Skeletal muscle satellite cell (primary cell): ENCODE data around the genes PIK3C2A and MYOD1.

DNA sequence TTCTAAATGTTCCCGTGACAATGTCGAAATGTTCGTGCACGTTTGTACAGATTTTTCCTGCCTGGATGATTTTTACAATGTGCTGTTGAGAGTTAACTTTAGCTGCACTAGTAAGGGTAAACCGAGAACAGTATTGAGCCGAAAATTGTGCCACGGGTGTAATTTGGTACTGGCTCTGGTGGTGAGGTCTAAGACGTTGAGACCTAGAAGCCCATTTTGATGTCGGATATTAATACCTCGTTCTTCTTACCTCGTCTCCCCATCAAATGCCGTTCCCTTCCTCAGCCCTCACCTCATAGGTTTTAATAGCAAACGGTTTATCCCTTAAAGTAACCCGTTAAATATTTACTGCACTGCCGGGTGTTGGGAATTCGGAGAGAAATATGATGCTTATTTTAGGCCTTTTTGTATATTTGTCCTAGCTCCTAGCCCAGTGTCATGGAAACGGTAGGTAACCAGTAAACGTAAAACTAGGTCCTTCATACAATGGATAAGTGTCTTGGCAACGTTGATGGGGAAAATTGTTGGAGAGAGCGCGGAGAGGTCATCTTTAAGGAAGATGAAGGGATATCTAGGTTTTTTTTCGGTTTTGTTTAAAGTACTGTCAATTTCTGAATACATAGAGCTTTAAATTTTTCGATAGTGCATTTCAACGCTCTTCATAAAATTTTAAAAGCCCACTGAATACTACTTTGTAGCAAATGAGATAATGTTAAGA, 921 bp downstream of the C11orf58 start:
- CAGE, long polyA plus RNA: no peak

GRCh38 chr11:16791311-16792395, 53.2 kb downstream of the C11orf58 start:
- CAGE, long polyA plus RNA: no peak

GRCh38 chr11:16825718-16826133, 87.3 kb downstream of the C11orf58 start:
- CAGE, long polyA plus RNA: no peak

- CAGE, long polyA plus RNA: no peak
These were observed 118.8 kb downstream of the C11orf58 start for GRCh38 chr11:16857063-16857781.

DNA sequence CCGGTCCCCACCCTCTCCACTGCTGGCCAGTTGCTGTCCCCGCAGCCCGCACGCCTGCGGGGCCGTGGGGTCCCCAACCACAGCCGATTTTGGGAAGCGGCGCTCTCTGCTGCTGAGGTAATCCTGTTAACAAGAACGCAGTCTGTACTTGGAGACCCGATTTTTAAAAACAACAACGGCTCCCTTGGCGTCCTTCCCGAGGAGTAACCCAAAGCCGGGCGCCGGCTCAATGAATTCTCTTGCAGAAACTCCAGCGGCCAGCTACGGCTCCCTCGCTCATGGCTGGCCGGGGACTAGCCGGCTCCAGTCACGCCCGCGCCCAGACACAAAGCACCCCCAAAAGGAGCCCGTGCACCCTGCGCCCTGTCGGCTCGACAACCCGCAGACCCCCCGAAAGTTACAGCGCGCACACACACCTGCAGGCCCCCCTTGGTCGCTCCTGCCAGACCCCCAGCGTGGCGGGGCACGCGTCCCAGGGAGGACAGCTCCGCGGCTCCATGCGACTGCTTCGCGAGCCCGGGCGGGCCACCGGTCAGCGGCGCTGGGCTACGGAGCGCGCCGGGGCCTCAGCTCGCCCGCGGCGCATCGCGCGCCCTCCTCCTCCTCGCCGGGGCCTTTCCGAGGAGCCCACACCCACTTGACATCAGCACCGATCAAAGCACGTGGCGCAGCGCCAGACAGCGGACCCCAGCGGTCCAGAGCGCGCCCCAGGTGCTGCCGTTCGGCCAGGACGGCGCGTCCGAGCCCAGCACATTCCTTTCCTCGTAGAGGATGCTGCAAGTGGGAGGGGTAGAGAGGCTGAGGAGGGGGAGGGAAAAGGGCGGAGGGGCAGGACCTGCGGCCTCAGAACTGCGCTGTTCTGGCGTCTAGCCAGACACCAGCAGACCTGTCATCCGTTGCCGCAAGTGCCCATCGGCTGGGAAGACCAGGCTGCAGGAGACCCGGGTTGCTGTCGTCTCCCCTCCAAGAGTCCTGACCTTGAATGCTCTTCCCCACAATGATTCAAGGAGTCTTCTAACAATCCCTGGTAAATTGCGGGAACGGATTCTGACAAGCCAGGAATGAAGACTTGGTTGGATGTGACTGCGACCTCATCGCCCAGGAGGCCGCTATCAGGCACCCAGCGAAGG, 88.7 kb downstream of the PLEKHA7 start:
- CAGE, long polyA plus RNA: no peak

DNA sequence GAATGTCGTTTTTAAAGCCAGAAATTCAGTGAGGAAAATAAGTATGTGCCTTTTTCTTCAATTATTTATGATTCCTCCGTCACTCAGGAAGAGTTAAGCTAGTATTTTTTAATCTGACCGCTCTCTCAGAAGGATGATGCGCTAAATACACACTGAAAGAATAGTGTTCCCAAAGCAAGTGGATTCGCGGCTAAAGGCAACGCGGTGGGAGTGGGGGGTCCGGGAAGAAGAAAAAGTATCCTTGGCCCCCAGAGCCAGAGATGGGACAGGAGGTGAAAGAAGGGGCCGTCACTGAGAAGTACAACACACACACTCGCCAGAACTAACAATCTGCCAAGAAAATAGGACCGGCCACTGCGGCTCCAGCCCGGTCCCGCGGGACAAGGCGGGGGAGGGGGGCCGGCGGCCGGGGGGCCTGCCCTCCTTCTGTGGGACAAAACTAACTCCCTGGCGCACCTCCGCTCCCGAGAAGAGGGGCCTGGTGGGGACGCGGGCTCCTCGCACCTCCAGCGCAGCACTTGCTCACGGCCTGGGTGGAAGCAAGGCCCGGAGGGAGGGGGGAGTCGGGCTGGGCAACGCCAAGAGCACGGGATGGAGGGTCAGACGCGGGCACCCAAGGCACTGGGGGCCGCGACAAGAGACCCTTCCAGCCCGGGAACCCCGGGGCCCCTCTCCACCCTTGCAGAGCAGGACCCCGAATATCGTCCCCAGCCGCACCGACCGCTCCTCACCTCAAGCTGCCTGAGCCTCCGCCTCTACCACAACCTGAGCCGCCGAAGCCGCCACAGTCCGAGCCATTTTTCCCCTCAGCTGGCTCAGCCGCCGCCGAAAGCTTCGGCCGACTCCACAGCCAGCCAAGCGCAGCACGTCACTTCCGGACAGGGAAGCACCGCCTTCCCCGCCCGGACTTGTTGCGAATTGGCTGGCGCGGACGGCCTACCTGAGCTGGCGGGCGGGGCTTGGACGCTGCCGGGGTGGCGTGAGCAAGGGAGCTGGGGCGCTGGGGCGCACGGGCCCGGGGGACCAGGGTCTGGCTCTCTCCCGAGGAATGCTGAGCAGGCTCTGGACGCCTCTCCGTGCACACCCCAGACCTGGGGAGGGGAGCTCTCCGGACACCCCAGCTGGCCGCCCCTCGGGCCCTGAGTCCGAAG, at the start of gene PIK3C2A:
Gene PIK3C2A (minus strand): TSS at position 870 of the 1,151 bp plus-strand sequence.
- CAGE, long polyA plus RNA: no peak

GRCh38 chr11:17356420-17357113, 5.0 kb downstream of the NCR3LG1 start:
- CAGE, long polyA plus RNA: no peak

GRCh38 chr11:17405085-17406259, 17.0 kb upstream of the KCNJ11 start:
- CAGE, long polyA plus RNA: no peak

DNA sequence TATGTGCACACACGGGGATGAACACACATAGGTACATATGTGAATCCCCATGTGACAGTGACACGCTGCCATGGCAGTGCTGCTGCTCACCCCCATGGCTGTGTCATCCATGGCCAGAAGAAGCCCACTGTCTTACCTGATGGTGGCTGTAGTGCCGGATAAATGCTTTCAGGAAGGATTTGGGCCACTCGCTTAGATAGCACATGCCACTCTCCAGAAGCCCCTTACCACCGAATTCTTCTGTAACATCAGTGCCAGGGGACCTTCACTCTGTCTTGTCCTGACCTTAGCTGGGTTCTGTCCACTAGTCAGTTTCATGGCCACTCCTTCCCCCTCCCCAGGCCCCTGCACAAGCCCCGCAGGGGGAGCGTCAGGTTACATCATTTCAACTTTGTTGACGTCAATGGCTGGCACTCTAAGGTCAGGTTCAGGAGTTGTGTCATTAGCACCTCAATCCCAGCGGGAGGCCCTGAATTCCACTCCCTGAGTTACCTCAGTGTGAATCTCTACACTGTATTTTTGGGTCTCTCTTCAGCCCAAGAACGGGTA, 10.6 kb downstream of the USH1C start:
- CAGE, long polyA plus RNA: no peak

DNA sequence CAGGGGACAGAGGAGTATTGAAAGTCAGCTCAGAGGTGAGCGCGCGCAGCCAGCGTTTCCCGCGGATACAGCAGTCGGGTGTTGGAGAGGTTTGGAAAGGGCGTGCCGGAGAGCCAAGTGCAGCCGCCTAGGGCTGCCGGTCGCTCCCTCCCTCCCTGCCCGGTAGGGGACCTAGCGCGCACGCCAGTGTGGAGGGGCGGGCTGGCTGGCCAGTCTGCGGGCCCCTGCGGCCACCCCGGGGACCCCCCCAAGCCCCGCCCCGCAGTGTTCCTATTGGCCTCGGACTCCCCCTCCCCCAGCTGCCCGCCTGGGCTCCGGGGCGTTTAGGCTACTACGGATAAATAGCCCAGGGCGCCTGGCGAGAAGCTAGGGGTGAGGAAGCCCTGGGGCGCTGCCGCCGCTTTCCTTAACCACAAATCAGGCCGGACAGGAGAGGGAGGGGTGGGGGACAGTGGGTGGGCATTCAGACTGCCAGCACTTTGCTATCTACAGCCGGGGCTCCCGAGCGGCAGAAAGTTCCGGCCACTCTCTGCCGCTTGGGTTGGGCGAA, at the start of gene MYOD1:
Gene MYOD1 (plus strand): TSS at position 369 of the 550 bp plus-strand sequence.
- CAGE, long polyA plus RNA: no peak

DNA sequence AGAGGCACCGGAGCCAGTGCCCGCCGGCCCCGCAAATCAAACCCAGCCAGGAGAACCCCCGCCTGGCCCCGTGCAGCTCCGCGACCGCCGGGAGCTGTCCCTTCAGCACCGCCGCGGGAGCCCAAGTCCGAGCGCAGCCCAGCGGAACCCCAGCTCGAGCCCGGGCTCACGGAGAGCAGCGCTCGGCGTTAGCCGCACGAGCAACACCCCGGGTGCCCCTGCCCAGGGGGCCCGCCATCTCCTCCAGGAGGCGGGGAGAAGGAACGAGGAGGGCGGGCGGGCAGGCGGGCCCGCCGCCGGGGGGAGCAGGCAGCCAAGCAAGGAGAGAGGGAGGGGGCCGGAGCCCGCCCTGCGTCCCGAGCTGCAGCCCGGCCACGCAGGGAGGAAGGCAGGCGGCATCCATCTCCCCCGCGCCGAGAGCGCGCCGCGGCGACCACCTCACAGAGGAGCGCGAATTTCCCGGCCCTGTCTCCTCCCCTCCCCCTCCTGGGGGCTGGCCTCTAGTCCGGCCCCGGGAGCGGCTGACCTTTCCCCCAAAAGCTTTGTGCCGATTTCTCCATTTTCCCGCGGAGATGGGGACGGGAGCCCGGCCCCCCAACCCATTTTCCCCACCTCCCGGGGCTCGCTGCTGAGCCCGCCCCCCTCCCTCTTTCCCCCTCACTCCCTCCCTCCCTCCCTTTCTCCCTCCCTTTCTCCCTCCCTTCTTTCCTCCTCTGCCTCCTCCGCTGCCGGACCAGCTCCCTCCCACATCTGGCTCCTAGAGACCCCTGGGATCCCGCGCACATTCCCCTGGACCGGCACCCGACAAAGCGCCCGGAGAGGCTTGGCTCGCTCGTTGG, 655 bp downstream of the KCNC1 start:
- CAGE, long polyA plus RNA: no peak

- CAGE, long polyA plus RNA: no peak
These were observed 73.3 kb downstream of the SERGEF start for GRCh38 chr11:17939356-17940208.

GRCh38 chr11:17954273-17954972, 58.4 kb downstream of the SERGEF start:
- CAGE, long polyA plus RNA: no peak

- CAGE, long polyA plus RNA: no peak
These were observed 9.6 kb upstream of the SAAL1 start for GRCh38 chr11:18115484-18115824.

DNA sequence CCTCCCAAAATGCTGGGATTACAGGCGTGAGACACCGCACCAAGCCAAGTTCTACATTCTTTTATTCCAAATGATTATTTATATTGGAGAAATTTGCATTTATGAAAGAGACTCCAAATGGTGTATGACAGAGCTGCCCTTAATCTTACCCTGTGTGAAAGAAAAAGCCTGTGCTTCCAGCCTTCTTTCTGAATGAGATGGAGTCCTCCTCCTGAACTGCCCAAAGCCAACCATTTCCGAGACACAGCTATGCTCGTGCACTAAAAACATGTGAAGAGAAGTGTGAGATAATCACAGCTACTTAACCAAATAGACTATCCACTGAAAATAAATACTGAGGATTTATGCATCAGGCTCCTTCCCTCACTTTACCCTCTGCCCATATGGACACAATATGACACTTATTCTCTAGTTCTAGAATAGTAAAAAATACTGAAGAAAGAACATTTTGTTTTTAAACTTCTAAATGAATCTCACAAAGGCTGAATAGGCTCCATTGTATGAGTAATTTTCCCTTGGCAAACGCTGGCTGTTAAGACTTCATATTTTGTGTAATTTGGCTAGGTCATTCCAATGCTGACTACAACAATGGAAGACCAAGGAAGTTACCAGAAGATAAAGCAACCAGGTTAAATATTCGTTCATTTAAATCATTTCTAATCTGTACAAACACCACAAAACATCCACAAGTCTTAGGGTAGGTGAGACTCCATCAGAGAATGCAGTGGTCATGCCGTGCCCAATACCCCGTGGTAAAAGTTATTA, 10.0 kb downstream of the HPS5 start:
- CAGE, long polyA plus RNA: no peak

DNA sequence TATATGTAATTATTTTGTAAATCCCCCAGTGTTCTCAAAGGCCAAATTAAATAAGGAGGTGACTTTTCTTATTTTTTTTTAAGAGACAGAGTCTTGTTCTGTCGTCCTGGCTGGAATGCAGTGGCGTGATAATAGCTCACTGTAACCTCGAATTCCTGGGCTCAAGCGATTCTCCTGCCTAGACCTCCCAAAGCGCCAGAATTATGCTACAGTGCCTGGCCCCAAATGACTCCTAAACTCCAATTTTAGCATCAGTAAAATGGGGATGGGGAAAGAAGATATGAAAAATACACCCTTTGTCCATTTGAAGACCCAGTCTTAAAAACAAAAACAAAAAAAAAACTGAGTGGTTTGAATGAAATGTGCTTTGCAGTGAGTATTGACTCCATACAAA, 863 bp downstream of the GTF2H1 start:
- CAGE, long polyA plus RNA: no peak

DNA sequence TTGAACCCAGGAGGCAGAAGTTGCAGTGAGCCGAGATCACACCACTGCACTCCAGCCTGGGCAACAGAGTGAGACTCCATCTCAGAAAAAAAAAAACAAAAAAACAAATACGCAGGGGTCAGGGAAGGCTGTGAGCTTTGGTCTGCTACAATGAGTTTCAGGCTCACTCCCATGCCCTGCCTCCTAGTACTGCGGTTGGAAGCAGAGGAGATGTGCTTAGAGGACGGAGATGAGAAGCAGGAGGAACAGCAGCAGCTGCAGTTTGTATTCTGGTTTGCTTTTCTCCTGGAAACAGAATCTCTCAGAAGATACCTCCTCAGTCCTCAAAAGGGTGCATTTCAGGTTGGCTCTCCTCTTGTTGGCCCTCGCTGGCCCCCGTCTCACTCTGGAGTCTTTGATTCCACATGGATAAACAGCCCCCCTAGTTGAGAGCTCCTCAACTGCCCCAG, 11.7 kb upstream of the LDHA start:
- CAGE, long polyA plus RNA: no peak

- CAGE, long polyA plus RNA: no peak
These were observed 10.1 kb upstream of the LDHA start for GRCh38 chr11:18383953-18384909.

GRCh38 chr11:18522221-18523375, 4.1 kb downstream of the TSG101 start:
- CAGE, long polyA plus RNA: no peak

GRCh38 chr11:18633235-18633598, 925 bp downstream of the SPTY2D1 start:
- CAGE, long polyA plus RNA: no peak